Occipital lobe (tissue), 2 donors: ENCODE data around the gene KLRK1.

- RAMPAGE, long total RNA, result no peak
These were observed 12.5 kb upstream of the A2M start for GRCh38 chr12:9128004-9128932.

- RAMPAGE, long total RNA, result no peak
These were observed 85.9 kb upstream of the PZP start for GRCh38 chr12:9293982-9294654.

GRCh38 chr12:9642716-9643055, 26.8 kb upstream of the CLEC2D start:
- RAMPAGE, long total RNA, result no peak

GRCh38 chr12:9647787-9648780, 21.4 kb upstream of the CLEC2D start:
- RAMPAGE, long total RNA, result no peak

DNA sequence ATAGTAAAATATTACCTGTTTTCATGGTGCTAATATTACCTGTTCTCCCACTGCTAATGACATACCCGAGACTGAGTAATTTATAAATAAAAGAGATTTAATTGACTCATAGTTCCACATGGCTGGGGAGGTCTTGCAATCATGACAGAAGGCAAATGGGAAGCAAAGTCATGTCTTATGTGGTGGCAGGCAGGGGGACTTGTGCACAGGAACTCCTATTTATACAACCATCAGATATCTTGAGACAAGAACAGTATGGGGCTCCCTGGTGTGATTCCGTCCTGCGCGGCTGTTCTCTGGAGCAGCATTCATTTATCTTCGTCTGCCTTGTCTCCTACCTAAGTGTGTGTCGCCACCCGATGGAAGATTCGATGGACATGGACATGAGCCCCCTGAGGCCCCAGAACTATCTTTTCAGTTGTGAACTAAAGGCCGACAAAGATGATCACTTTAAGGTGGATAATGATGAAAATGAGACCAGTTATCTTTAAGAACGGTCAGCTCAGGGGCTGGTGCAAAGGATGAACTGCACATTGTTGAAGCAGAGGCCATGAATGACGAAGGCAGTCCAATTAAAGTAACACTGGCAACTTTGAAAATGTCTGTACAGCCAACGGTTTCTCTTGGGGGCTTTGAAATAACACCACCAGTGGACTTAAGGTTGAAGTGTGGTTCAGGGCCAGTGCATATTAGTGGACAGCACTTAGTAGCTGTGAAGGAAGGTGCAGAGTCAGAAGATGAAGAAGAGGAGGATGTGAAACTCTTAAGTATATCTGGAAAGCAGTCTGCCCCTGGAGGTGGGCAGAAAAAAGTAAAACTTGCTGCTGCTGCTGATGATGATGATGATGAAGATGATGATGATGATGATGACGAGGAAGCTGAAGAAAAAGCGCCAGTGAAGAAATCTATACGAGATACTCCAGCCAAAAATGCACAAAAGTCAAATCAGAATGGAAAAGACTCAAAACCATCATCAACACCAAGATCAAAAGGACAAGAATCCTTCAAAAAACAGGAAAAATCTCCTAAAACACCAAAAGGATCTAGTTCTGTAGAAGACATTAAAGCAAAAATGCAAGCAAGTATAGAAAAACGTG, 25.9 kb downstream of the CLEC2D start:
- RAMPAGE, long total RNA, result no peak

- RAMPAGE, long total RNA, result no peak
These were observed 26.9 kb downstream of the CLEC2D start for GRCh38 chr12:9696291-9696931.

DNA sequence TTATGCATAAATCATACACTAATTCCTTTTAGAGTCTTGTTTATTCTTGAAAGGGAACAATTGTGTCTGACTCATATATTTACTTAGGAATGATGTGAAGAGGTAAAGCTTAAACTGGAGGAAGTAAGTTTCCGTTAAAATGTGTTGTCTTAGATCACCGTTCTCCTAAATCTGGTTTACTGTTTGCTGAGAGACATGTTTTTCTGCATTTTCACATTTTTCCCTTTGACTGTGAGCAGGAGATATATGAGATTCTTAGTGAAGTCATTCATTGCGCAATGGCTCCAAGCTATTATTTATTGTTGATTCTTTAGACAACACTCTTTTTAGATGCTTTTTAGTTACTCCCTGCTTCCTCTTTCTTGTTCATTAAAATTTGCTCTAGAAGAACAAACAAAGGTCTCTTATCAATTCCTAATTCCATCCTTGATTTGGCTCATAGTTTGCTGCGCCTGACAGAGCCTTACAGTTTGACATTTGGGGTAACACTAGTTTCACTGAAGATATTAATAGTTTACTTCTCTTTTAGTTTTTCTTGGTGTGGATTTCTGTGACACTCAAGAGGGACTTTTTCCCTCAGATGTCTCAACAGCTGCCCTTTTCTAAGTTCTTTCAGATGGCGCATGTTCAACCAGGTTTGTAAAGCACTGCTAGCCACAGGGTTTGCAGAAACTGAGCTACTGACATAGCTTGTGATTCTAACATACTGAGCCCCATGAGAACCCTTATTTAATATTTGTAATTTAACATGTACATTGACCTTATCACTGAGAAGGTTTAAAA, 39.1 kb downstream of the CD69 start:
- RAMPAGE, long total RNA, result no peak

- RAMPAGE, long total RNA, result no peak
These were observed 21.6 kb downstream of the CD69 start for GRCh38 chr12:9738923-9739694.

GRCh38 chr12:9794345-9794885, 32.9 kb upstream of the KLRF1 start:
- RAMPAGE, long total RNA, result no peak

- RAMPAGE, long total RNA, result no peak
These were observed 20.0 kb downstream of the CLEC2B start for GRCh38 chr12:9849070-9849719.

- RAMPAGE, long total RNA, result no peak
These were observed 14.8 kb downstream of the CLEC2B start for GRCh38 chr12:9854165-9854875.

DNA sequence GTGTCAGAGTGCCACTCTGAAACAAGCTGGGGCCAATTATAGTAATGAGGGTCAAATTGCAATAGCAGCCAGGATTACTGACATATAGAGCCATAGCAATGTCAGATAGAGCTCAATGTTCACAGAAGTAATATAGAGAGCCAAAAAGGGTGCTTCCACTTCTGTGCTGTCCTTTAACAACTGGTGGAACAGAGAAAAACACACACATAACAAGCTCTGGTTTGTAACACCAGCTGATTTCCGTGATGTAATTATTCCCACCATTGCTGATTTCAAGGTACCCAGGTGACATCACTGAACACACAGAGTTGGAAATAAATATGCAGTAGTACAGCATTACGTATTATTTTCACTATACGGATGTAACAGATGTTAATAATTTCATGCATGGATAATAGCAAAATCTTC, 3.0 kb upstream of the CLEC2B start:
- RAMPAGE, long total RNA, result no peak

DNA sequence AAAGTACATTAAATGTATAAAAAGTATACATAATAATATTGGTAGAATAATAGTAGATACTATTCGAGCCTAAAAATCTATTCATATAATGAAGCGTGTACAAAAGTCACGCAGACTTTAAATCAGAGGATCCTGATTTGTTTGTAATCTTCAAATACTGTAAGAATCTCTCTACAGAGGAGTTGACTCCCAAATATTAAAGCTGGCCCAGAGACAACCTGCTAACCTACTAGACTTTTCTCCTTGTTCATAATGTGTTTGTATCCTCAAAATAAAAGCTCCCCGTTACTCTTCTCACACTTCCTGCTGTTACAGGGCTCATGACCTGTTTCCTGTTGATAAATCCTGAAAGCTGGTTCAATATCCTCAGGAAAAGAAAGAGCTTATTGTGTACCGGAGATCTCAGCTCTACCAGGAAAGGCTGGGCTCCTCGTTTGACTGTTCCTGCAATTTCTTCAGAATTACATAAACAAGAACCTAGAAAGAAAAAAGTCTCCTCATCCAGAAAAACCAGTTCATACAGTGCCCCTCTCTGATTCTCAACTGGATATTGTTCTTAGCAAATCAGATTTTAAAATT, 30.9 kb downstream of the CLEC1A start:
- RAMPAGE, long total RNA, result no peak

DNA sequence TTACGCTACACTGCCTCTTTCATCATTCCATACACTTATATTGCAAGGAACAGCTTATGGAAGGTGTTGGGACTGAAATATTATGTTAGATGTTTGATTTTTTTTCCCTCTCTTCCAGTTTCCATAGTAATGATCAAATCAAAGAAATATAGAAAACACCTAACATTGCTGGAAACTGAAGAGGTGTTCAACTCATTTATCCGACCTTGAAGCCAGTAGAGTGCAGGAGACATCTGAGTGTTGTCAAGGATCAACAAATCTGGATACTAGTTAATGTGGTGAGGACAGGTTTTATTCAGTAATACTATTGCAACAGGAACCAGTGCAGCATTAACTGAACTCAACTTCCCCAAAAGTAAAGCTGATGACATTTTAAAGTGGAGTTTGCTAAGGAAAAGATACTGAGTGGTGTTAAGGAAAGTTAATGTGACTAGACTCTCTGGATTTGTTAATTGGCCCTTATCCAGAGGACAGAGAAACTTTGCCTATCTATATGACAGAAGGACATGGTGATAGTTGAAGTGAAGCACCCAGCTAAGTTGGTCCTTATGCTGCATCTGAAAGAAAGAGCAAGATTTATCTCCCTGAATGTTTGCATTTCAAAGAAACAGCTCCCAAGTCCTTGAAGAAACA, 1.1 kb upstream of the CLEC7A start:
- RAMPAGE, long total RNA, result no peak

DNA sequence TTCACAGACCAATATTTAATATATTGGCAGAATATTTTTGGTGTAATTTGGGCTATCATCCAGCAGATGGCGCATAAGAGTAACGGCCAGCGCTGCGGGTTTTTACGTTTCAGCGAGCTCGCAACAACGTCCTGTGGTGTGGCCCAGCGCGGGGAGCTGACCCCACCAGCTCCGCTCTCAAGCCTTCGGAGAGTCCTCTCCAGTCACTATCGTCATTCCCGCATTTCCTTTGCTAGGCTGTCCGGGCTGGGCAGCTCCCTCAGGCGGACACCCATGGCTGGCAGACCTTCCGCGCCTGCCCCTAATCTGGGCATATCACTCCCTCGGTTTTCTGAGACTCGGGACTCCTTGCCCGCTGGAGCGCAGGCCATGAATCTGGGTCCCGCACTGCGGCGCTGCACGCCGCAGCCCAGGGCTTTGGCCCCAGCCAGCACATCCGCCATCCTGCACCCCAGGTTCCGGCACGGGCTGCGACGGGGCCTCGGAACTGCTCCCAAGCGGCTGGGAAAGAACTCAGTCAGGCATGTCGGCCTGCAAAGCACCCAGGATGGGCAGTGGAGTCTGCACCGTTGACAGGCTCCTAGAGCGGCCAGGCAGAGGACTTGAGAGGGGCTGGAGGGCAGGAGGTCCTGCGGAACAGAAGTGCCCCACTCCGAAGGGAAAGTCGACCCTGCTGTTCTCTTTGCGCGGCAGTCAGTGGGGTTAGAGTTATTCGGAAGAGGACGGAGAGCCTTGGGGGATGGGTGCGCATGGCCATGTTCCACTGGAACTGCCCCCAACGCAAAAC, 18.4 kb downstream of the OLR1 start:
- RAMPAGE, long total RNA, result no peak

GRCh38 chr12:10224592-10225113, 12.0 kb downstream of the GABARAPL1 start:
- RAMPAGE, long total RNA, result no peak

DNA sequence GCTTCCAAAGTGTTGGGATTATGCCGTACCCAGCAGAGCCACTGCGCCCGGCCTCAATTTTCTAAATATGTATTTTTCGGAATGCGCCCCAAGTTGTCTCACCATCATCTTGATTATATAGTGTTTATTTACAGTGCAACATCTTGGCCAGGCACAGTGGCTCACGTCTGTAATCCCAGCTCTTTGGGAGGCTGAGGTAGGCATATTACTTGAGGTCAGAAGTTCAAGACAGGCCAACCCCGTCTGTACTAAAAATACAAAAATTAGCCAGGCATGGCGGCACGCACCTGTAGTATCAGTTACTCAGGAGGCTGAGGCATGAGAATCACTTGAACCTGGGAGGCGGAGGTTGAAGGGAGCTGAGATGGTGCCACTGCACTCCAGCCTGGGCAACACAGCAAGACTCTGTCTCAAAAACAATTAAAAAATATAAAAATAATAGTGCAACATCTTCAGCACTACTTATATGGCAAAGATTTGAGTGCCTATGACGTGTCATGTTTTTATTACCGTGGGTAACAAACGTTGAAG, 2.8 kb downstream of the KLRD1 start:
- RAMPAGE, long total RNA, result no peak

DNA sequence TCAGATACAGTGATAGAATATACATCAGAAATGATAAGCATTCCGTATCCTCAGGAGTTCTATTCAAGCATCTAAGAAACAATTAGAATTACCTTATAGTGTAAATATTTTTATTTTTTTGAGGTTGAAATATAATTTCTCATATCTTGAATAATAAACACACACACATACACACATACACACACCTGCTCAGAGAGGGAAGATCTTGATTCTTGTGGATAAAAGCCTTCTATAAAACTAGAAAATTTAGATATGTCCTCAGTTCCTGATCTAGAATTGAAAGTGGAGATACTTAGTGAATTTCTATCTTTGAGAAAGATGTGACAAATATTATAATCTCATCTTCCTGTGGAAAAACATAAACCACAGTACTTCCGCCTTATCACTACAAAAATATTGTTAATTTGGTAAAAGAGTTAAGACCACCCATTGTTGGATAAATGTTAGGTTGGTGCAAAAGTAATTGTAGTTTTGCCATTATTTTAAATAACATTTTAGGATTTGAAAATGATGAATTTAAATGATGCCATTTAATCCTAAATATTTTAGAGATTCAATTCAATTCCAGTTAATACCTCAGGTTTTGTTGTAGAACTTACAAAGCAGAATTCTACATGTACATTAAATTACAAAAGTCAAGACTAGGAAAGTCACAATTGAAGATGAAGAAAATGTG, at the start of gene KLRK1:
Gene KLRK1 (minus strand): TSS at position 284 of the 676 bp plus-strand sequence.
- RAMPAGE, long total RNA, result no peak

DNA sequence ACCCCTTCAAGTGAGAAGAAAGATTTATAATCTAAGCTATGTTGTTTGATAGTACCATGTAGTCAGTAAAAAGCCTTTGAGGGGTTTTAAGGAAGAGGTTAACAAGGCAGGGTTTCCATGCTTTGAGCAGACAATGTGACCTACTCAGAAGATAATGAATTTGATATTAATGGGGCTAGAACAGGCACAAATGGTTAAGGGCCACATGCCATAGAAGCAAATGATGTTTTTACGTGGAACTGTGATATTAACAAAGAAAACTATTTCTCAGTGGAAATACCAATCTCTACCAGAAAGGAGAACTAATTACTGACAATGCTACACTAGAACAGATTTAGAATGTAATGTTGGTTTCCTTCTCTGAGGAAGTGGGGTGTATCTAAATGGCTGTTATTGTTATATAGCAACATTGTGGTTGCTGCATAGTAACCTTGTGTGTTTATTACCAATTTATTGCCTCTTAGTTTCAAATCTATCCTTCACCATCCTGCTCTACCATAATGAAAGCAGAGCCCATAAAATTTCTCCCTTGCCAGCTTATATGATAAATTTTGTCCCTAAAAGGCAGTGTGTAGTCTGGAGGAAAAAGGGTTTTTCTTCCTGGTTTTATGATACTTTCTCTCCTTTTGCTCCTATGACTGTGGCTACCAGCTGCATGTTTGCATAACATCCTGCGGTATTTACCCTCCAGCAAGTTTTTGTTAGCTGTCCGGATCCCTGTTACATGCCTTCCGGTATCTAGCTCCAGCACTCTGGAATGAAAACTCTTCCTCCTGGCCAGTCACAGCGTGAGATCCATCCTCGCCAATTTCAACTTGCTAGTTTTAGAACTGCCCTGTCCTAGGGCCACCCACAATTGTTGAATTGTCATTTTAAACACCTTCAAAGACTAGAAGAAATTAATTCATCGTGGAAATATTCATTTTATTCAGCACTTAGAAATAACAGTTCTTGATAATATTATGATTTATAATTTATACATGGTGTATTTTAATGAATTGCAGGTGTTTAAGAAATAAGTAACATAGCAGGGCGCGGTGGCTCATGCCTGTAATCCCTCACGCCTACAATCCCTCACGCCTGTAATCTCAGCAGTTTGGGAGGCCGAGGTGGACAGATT, 5.7 kb upstream of the KLRK1 start:
- RAMPAGE, long total RNA, result no peak

- RAMPAGE, long total RNA, result no peak
These were observed 685 bp downstream of the KLRC4 start for GRCh38 chr12:10408865-10409278.